Gallbladder (tissue), 1 donor: ENCODE data around the genes DOHH and FZR1.

DNA sequence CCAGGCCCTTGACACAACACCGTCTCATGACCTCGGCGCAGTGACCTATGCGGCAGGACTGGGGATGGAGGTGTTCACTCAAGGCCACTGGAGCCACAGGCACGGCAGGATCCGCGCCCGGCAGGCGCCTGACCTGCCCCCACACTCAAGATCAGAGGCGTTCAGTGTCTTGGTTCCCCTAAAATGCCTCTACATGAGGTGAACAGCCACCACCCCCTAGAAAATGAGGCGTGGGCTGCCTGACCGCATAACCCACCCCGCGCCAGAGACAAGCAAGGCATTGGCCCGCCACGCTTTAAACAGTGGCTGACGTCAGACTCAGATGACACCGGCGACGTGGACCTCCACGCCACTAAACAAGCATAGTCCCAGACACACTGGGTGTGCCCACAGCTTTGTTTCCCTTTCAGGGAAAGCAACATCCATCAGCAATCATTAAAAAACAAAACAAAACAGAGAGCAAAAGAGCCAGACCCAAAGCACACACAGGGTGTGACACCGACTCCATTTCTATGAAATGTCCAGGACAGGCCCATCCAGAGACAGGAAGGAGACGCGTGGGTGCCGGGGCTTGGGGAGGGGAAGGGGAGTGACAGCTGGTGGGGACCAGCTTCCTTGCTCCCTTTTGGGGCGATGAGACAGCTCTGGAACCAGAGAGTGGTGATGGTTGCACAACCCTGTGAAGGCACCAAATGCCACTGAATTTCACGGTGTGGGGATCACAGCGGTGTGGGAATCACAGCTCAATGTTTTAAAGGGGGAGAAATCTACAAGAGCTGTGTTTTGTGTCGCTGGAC lies 7.8 kb downstream of the SGTA start:
- PRO-cap: no peak

DNA sequence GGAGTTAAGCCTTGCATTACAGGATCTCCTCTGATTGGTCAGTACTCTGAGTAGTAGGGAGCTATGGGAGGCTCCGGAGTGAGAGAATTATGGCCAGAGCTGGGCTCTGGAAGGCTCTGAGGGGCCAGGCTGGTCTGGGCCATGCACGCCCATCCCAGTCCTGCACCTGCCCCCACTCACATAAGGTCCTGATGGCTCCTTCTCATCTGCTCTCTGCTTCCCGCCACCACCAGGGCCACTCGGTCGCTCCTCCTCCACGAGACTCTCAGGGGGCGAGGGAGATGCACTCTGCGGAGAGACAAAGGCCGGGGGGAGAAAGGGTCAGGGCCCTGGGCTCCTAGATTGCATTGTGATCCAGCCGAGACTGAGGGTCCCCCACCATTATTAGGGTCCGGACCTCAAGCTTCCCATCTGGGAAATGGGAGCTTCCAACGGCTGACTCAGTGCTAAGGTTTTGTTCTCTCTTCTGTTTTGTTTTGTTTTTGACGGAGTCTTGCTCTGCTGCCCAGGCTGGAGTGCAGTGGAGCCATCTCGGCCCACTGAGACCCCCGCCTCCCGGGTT lies 13.5 kb downstream of the TLE2 start:
- PRO-cap: no peak

GRCh38 chr19:3050999-3051281 lies 11.4 kb downstream of the TLE5 start:
- PRO-cap: no peak

DNA sequence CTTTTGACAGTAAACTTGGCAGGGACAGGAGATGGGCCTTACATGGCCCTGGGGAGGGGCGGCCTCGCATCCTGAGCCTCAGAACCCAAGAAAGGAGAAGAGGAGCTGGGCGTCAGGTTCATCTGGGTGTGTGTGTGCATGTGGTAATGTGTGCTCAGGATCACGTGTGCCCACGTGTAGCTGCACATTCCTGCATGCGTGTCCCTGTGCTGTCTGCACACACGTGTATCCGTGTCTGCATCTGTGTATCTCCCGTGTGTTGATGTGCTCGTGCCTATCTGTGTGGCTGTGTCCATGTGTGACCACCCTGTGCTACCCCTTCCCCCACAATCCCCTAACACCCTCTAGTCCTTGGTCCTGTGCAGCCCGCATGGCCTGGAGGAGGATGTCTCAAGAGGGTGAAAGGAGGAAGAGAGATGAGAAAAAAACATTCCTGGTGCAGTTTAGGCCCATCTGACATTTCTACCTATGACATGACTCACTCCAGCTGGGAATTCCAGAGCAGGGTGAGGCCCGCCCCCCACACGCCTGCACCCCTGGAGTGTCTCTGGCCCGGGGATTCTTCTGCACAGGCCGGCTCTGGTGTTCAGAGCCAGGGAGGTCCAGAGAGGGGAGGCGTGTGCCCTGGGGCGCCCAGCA lies 7.2 kb downstream of the TLE5 start:
- PRO-cap: unidirectional peak, plus-strand start at position 559 of the sequence

GRCh38 chr19:3080150-3080826 lies 13.9 kb upstream of the GNA11 start:
- PRO-cap: no peak

DNA sequence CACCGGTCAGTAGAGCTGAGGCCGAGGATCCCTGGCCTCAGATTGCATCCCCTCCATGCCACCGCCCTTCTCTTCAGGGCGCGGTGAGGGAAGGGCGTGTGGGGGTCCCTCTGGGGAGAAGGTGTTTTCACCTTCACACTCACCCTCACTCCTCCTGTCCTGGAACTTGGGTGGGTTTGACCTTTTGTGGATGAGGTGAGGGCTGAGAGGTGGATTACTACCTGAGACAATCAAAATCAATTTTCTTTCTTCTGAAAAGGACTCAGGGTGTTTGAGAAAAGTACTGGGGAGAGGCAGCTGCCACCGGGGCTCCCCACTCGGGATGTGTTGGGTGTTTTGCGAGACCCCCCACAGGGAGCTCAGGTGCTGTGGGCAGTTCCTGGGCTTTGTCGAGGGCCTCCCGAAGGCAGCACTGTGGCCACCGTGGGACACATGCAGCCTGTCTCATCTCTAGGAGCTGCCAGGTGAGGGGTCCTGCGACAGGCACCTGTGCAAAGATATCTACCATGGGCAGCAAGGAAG lies 13.7 kb downstream of the GNA11 start:
- PRO-cap: no peak

DNA sequence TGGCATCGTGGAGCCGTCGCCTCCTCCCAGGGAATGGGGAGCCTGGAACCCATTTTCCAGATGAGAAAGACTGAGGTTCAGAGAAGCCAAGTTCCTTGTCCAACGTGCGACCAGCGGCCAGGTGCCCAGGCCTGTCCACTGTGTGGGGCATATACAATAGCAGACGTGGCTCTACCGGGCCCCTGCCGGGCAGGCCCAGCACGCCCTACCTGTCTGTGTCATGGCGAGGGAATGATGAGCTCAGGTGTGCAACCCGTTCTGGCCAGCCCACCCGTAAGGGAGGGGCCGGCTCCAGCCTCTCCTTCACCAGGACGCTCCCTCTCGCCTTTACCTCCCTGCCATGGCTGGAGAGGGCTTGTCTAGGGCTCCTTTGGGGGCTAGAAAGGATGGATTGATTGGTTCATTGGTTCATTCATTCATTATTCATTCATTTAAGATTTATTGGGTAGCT lies 887 bp downstream of the GNA15 start:
- PRO-cap: no peak

DNA sequence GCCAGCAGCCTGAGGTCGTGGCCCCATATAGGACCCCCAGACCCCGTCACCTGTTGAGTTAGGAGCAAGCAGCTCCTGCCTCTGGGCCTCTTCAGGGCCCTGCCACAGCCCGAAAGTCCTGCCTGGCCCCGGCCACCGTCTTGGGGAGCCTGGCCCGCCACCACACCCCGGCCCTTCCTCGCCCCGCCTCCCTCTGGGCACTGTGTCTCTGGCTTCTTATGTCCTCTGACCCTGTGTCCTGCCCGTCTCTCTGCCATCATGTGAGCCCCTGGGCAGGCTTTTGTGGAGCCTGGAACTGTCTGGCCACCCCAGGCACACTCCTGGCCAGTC lies 19.2 kb downstream of the NCLN start:
- PRO-cap: no peak

GRCh38 chr19:3284602-3285630 lies 60.5 kb downstream of the CELF5 start:
- PRO-cap: no peak

DNA sequence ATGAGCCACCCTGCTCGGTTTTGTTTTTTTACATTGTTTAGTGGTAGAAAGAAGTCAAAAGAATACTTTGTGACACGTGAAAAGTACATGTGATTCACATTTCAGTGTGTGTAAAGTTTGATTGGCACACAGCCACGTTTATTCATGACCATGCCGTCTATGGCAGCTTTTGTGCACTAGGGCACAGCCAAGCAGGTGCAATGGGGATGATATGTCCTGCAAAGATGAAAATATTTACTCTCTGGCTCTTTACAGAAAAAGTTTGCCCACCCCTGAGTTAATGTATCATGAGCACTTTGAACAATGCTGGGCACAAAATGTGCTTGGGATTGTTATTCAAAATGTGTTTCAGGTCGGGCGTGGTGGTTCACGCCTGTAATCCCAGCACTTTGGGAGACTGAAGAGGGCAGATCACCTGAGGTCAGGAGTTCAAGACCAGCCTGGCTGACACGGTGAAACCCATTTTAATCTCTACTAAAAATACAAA lies 16.1 kb upstream of the NFIC start:
- PRO-cap: no peak

DNA sequence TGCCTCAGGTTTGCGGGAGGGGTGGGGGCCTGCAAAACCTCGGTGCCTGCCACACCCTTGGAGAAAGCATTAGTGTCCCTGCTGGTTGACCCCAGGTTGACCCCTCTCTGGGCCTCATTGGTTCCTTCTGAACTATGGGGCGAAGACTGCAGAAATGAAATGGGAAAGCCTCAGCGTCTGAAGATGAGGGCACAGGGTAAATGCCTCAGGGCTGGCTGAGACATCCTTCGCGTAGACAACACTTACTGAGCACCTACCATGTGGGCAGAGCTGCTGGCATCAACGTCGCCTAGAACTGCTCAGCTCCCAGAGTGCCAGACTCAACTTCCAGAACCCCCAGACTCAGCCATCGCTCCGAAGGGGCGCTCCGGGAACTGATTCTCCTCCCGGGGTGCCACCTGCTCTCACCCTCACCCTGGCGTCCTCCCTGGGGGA lies 8.5 kb upstream of the NFIC start:
- PRO-cap: no peak

DNA sequence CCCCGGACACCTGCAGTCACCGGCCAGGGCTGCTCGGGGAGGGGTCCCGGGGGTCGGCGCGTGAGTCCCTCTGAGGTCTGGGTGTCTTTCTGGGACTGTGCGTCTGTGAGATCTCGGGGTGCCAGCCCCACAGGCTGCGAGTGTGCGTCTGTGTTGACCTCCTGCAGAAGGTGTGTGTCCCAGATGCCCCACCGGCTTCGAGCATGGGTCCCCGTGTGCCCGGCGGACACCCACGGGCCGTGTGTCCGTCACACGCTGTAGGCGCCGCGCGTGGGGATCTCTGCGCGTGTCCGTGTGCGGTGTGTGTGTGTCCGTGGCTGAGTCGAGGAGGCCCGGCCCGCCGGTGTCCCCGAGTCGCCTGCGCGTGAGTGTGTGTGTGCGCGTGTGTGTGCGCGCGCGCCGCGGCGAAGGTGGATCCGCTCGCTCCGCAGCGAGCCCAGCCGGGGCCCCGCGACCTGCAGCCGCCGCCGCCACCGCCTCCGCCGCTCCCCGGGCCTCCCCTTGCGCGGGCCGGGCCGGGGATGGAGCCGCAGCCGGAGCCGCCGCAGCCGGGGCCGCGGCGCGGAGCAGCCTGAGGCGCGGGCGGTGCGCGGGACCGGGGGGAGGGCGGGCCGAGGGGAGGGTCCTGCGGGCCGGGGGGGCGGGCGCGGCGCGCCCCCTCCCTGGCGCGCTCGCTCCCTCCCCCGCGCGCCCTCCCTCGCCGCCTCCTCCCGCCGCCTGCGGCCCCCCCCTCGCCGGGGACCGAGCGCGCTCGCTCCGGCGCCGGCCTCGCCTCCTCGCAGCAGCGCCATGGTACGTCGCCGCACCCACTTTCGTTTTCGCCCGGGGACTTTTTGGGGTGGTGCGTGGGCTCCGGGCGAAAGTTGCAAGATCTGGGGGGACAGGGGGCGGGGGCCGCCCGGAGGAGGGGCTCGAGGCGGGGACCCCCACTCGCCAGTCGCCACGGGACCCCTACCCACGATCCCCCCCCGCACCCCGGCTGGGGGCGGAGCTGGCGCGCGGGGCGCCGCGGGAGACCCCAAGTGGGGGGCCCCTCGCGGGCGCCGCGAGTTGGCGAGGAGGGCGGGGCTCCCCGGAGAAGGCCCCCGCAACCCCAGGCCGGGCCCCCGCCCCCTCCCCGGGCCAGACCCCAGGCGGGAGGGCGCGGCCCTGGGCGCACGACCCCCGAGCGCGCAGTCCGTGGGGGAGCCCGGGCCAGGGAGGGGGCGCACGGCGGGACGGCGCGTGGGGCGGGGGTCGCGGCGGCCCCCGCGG lies 7.1 kb upstream of the NFIC start:
- PRO-cap: bidirectional peak, plus-strand start at position 439 of the sequence, minus-strand start at position 360 of the sequence; bidirectional peak, plus-strand start at position 779 of the sequence, minus-strand start at position 573 of the sequence

- PRO-cap: no peak
Measured at GRCh38 chr19:3381600-3382629, 15.5 kb downstream of the NFIC start.

- PRO-cap: bidirectional peak, plus-strand start at chr19:3404786, minus-strand start at chr19:3404583; bidirectional peak, plus-strand start at chr19:3405028, minus-strand start at chr19:3405030; bidirectional peak, plus-strand start at chr19:3405189, minus-strand start at chr19:3405080
Measured at GRCh38 chr19:3404508-3405469, 38.4 kb downstream of the NFIC start.

DNA sequence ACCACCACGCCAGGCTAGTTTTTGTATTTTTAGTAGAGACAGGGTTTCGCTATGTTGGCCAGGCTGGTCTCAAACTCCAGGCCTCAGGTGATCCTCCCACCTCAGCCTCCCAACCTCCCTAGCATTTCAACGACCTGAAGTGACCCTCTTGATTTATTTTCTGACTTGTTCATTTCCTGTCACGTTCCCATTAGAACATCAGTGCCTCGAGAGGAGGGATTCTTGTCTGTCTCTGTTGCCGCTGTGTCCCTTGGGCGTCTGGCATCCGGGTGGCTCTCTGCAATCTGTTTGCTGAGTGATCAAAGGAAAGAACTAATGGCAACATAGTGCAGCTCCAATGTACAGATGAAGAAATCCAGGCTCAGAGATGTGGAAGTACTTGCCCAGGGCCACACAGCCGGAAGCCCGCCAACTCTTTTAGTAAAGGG lies 47.4 kb downstream of the NFIC start:
- PRO-cap: no peak

- PRO-cap: no peak
Measured at GRCh38 chr19:3494592-3494984, 5.9 kb downstream of the DOHH start.

- PRO-cap: unidirectional peak, minus-strand start at chr19:3500632; unidirectional peak, minus-strand start at chr19:3500682
Measured at GRCh38 chr19:3499910-3501255, at the start of gene DOHH. Gene DOHH (minus strand): TSS chr19:3500674.

- PRO-cap: bidirectional peak, plus-strand start at chr19:3506281, minus-strand start at chr19:3506033
Measured at GRCh38 chr19:3506177-3506555, at the start of gene FZR1. Gene FZR1 (plus strand): TSS chr19:3506311.

- PRO-cap: bidirectional peak, plus-strand start at chr19:3507255, minus-strand start at chr19:3507252
Measured at GRCh38 chr19:3506556-3507332, 633 bp downstream of the FZR1 start.

DNA sequence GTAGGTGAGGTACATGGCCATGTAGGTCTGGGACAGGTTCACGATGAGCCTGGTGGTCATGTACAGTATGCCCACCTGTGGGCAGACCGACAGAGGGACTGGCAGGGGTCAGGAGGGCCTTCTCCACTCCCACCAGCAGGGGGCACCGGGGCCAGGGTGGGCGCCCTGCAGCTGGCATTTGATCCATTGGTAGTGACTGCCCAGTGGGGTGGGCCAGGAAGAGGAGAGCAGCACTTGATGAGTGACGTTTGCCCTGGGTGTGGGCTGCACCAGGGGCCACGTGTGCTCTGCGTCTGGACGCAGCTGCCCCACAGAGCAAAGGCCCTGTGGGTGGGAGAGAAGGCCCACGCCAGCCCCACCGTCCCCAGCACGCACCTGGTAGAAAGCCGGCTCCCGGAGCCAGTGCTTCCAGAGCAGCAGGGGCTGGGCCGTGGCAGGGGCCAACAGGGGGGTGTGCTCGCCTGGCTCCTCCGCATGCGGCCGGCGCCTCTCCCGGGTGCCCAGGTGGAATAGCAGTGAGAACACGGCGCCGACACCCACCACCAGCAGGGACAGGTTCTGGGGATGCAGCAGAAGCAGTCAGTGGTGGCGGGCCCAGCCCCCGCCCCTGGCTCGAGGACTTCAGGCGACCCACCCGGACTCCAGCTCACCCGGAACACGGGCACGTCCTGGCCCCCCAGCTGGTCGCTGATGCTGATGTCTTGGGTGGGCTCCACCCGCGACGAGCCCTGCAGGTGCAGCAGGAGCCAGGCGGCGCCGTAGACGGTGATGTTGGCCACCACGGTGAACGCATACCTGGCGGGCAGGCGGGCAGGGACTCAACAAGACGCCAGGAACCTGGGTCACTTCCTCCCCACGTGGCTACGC lies 8.7 kb downstream of the TEKTIP1 start:
- PRO-cap: no peak